Stomach (tissue), 7 donors: Measurements from ENCODE around the genes FITM1 and RNF31.

DNA sequence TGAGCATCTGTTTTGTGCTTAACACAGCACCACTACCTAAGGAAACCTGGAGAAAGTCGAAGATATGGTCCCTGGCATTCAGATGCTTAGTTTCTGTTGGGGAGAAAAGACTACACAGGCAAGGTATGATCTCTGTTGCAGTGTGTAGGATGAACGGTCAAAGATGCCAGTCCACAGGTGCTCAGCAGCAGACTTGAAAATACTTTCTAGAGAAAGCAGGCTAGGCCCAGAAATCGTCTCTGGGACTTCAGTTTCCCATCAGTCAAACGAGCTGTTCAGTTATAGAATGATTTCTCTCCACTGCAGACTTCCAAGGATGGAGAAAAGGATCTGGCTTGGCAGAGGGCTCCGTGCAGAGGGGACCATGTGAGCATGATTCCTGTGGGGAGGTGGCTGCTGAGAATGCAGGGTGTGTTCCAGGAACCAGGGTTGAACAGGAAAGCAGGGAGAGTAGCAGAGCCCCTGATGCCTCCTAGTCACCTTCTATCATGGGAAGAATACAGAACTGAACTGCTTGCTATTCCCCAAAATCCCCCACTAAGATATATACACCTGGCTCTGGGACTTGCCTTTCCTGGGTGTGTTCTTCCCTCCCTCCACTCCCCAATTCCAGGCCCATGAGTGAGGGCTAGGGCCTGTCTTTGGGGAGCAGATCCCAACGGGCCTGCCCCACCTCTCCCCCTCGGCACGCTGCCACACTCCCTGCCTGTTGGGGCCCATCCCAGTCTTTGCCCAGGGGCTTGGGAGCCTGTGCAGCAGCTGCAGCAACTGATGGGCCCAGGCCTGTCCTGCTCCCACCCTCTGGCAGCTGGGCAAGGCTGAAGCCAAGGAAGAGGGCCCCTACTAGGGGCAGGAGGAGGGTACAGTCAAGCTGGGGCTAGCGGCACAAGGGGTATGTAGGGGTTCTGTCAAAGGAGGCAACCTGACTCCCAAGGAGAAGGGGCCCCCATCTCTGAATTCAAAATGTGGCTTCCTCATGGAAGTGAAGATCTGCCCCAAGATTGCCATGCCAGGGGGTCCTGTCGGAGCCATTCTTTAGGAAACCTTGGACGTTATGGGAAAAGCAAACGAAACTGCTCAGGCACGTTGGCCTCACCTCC lies 3.3 kb downstream of the AJUBA start:
- PRO-cap = no peak
- RAMPAGE, long total RNA, 5 experiments = no peak in any of the 5 experiments
- RRBS = no CpG with 5 or more reads among the region's 13 CpGs

DNA sequence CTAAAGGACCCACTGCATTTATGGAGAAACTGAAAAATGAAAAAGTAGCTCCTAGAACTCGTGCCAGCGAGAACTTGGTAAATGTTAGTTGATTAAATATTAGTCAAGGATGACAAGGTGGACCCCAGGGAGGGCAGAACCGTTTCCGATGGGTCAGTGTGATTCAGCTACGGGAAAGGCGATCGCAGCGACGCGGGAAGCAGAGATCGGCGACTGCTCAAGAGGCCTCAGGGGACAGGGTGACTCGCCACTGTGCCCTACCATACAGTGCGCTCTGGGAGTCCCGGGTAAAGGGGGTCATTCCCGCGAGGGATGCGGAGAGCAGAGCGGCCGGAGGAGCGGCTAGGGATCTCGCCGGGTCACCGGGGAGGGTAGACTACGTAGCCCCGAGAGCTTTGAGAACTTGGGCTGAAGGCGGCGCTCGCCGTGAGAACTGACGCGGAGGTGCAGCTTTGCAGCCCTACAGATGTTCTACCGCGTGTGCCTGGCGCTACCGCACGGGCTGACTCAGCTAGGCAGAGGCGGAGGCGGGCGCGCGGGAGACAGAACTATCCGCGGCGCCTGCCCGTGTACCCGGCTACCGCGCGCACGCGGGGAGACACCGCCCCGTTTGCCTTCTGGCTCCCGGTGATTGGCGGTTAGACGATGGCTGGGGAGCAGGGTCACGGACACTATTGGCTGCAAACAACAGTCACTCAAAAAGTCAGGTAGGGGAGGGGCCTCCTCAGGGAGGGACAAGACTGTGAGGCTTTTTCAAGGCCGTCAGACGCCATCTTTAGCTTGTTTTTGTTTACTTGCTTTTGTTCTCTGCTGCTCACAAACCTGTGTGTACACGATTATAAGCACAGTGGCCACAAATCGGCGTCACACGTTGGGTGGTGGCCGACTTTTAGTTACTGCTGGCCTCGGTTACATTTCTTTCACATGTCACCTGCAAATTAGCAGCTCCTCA lies 3.1 kb downstream of the C14orf93 start:
- PRO-cap = unidirectional peak, plus-strand start at position 172 of the sequence; unidirectional peak, minus-strand start at position 364 of the sequence; bidirectional peak, plus-strand start at position 710 of the sequence, minus-strand start at position 435 of the sequence
- RAMPAGE, long total RNA, 5 experiments = no peak in any of the 5 experiments
- RRBS = 3% methylated on average over 15 of the region's 66 CpGs

GRCh38 chr14:23067068-23068040 lies 10.0 kb upstream of the CDH24 start:
- PRO-cap = unidirectional peak, minus-strand start at chr14:23067551
- RAMPAGE, long total RNA, 5 experiments = start-site peak on the minus strand in 1 of 5 experiments, at chr14:23067541-23067670 at its widest, 42 reads per replicate
- RRBS = no CpG with 5 or more reads among the region's 19 CpGs

DNA sequence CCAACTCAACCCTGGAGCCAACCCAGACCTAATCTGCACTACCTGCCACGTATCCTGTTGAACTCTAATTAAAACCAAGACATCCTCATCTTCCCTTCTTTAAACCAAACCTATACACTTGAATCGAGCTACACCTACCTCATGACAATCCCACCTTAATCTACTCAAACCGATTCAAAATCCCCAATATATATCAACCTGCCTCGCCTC lies 860 bp downstream of the ACIN1 start:
- PRO-cap = no peak
- RAMPAGE, long total RNA, 5 experiments = no peak in any of the 5 experiments
- RRBS = no CpG with 5 or more reads among the region's 4 CpGs

GRCh38 chr14:23121295-23121886 lies 2.3 kb upstream of the CEBPE start:
- PRO-cap = no peak
- RAMPAGE, long total RNA, 5 experiments = no peak in any of the 5 experiments
- RRBS = no CpG with 5 or more reads among the region's 8 CpGs

DNA sequence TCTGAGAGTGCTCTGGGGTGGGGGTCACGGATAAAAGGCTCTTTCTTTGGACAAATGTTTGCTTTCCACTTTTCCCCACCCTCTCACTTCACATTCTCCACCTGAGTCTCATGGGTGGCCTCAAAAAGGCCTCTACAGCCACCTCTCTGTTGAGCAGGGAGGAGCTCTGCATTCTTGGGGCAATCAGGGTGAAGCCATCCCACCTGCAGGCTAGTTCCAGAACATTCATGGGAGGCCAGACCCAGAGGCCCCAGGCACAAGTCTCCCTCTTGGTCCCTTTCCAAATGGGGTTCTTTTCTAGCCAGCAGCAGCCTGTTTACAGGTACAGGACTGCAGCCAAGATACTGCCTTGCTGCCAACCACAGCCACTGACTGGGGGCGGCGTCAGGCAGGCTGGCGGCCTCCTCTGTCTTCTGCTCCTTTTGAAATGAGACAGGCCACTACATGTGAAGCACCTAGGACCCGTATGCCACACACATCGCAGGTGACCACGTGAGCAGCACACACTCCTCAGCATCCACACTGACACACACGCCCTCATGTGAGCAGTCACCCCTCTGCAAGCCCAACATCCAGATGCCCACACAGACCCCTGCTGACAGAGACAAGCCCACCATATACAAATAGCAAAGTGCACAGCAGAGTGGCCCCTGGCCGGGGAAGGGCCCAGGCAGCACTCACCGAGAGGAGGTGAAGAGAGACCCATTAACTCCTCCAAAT lies 18.3 kb upstream of the CEBPE start:
- PRO-cap = no peak
- RAMPAGE, long total RNA, 5 experiments = start-site peak on the minus strand in 1 of 5 experiments, centred at position 591 of the sequence, 10 reads per replicate
- RRBS = no CpG with 5 or more reads among the region's 10 CpGs

GRCh38 chr14:23147664-23148122 lies 28.6 kb upstream of the CEBPE start:
- PRO-cap = no peak
- RAMPAGE, long total RNA, 5 experiments = no peak in any of the 5 experiments
- RRBS = no CpG with 5 or more reads among the region's 1 CpG

- PRO-cap = bidirectional peak, plus-strand start at chr14:23153930, minus-strand start at chr14:23153795
- RAMPAGE, long total RNA, 5 experiments = no peak in any of the 5 experiments
- RRBS = no CpG with 5 or more reads among the region's 3 CpGs
These were observed 30.0 kb downstream of the SLC7A8 start for GRCh38 chr14:23153523-23153832.

- PRO-cap = unidirectional peak, minus-strand start at chr14:23164387
- RAMPAGE, long total RNA, 5 experiments = no peak in any of the 5 experiments
- RRBS = no CpG with 5 or more reads among the region's 2 CpGs
These were observed 19.2 kb downstream of the SLC7A8 start for GRCh38 chr14:23164195-23164732.

DNA sequence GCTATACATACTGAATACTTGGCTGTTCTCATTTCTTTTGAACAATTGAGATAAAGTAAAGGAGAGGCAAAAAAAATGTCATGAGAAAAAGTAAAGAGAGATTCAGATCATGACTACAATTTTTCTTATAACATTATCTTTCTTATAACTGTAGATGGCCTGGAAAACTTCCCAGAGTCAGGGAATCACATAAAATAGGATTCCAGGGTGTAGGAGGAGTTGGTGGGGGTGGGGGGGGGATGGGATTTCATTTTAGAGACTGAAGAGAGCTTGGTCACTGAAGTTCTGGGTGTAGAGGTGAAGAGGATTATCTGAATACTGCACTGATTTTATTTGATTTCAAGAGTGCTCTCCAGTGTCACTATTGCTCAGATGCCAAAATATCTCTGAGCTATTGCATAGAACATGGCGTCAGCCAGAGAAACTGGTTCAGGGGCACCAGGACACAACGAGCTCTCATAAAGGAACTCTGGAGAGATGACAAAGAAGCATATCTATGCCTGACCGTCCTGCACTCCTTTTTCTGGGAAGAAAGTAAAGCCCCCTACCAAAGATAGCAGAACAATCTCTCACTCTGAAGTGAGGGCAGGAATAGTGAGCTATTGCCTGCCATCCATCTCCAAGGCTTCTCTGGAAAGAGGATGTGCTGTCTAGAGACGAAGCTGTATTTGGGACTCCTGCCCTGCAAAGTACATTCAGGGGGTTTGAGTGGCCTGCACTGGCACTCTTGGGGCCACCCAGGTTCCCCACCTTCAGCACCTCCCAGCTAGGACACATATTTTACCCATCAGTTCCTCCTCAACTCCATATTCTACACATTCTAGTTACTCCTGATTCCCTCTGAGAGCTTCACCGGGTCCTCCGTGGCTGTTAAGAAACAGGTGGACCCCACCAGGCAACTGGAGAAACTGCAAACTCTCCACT lies 2.0 kb downstream of the SLC7A8 start:
- PRO-cap = unidirectional peak, plus-strand start at position 418 of the sequence
- RAMPAGE, long total RNA, 5 experiments = no peak in any of the 5 experiments
- RRBS = no CpG with 5 or more reads among the region's 6 CpGs

GRCh38 chr14:23299730-23299963 lies 3.0 kb downstream of the PPP1R3E start:
- PRO-cap = no peak
- RAMPAGE, long total RNA, 5 experiments = no peak in any of the 5 experiments

GRCh38 chr14:23414345-23415012 lies 6.4 kb upstream of the MYH6 start:
- PRO-cap = no peak
- RAMPAGE, long total RNA, 5 experiments = no peak in any of the 5 experiments
- RRBS = no CpG with 5 or more reads among the region's 9 CpGs

- PRO-cap = no peak
- RAMPAGE, long total RNA, 5 experiments = no peak in any of the 5 experiments
- RRBS = no CpG with 5 or more reads among the region's 1 CpG
These were observed 11.9 kb upstream of the MYH7 start for GRCh38 chr14:23447239-23447813.

DNA sequence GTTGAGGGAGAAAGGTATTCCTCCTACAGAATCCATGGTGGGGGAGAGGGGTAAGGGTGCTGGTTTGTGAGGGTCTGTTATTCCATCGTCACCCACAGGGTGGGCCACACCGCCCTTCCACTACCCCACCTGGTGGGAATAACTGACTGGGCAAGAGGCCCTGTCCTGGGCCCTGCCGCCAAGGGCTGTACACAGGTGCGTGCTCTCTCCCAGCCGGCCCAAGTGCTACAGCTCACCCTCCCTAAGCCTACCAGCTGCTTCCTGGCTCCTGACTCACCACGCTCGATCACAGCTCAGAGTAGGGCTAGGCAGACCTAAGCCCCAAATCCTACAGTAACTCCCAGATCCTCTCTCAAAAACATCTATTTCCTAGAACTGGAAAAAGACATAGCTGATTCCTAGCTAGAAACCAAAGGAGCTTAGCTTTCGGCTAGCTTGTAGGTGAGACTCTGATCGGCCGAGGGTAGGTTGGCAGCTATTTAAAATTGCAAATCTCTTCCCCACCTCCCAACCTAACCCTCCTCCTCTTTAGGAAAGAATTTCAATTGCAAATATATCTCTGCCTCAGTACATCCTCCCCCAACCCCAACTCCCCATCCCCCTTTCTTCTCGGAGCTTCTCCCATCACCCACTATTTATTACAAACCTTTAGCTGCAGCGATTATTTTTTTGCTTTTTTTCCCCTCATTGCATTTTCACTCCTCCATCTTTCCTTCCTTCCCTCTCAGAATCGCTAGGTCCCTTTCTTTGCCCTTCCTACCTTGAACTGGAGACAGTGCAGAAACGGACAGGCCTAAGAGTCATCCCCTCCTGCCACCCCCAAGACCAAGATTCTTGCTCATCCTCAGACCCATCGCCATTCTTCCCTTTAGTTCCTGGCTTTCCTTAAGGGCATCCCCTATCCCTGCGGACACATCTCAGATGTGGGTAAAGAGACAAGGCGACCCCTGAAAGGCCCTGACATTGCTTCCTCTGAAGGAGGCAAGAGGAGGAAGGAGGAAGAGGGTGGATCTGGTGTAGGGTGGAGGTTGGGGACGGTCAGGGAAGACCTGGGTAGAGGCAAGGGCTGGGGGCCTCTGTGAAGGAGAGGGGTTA lies 13.5 kb downstream of the ZFHX2 start:
- PRO-cap = no peak
- RAMPAGE, long total RNA, 5 experiments = no peak in any of the 5 experiments
- RRBS = no CpG with 5 or more reads among the region's 18 CpGs

- PRO-cap = no peak
- RAMPAGE, long total RNA, 5 experiments = no peak in any of the 5 experiments
- RRBS = no CpG with 5 or more reads among the region's 12 CpGs
These were observed 3.2 kb downstream of the THTPA start for GRCh38 chr14:23559178-23559846.

DNA sequence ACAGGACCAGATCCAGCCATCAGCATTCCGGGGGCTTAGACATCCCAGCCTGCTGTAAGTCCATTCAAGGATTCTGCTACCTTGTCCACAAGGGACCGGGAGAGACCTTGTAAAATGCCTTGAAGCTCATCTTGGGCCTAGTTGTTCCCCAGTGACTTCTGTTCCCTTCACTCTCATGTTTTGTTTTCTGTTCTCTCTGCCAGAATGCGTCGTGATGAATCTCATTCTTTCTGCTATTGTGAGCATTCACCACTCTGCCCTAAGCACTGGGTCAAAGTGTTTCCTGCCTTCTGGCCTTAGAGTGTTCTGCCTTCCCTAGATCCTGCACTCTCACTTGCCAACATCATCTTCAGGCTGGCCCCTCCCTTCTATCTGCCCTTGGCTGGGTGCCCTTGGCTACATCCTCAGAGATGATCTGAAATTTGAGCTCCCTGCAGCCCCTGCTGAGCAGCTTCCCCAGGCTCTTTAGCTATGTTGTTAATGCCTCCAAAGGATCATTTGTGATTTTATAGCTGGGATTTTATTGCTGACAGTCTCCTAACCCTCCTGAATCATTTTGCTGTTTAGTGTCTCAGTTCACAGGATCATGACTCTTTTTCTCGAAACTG lies 4.3 kb downstream of the DHRS2 start:
- PRO-cap = no peak
- RAMPAGE, long total RNA, 5 experiments = no peak in any of the 5 experiments
- RRBS = 78% methylated on average over 2 of the region's 5 CpGs

- PRO-cap = no peak
- RAMPAGE, long total RNA, 5 experiments = no peak in any of the 5 experiments
- RRBS = no CpG with 5 or more reads among the region's 57 CpGs
These were observed 18.0 kb downstream of the DHRS4L2 start for GRCh38 chr14:24006612-24007299.

DNA sequence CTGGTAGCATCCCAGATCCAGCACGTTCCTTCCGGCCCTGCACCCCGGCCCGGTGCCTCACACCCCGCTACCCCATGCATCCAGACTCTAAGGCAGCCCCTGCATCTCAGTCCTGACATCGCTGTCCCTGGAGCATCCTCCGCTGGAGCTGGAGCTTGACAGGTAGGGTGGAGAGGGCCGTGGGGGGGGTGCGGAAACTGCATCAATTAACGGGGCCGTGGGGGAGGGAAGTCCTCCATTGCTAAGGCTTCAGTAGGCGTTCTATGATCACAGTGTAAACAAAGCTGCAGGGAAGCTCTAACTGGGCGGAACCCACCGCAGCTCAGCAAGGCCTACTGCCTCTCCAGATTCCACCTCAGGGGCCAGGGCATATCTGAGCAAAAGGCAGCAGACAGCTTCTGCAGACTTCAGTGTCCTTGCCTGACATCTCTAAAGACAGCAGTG lies 18.6 kb downstream of the DHRS4L2 start:
- PRO-cap = no peak
- RAMPAGE, long total RNA, 5 experiments = no peak in any of the 5 experiments
- RRBS = no CpG with 5 or more reads among the region's 14 CpGs

DNA sequence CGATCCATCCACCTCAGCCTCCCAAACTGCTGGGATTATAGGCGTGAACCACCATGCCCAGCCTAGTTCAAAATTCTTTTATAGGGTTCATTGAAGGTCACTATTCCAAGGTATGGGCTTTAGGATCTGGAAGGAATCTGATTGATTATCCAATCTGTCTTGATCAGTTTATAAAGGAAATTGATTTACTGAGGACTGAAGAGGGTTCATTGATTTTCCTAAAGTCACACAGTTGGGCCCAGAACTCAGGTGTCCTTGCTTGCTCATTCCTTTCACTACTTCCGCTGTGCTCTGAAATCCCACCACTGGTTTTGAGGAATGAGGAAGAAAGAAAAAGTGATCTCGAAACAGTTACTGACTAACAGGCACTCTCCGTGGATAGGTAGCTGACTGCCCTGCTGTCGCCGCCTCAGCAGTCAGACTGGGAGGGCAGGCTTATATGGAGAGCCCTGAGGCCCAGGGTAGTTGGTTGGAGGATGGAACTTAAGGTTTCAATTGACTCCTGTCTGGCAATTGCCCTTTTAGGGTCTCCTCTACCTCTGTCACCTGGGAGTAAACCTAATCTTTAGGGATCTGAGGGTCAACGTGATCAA lies at the start of gene FITM1:
TSS of gene FITM1 (plus strand) at position 386 of the 593 bp plus-strand sequence.
- PRO-cap = no peak
- RAMPAGE, long total RNA, 5 experiments = no peak in any of the 5 experiments
- RRBS = no CpG with 5 or more reads among the region's 8 CpGs

DNA sequence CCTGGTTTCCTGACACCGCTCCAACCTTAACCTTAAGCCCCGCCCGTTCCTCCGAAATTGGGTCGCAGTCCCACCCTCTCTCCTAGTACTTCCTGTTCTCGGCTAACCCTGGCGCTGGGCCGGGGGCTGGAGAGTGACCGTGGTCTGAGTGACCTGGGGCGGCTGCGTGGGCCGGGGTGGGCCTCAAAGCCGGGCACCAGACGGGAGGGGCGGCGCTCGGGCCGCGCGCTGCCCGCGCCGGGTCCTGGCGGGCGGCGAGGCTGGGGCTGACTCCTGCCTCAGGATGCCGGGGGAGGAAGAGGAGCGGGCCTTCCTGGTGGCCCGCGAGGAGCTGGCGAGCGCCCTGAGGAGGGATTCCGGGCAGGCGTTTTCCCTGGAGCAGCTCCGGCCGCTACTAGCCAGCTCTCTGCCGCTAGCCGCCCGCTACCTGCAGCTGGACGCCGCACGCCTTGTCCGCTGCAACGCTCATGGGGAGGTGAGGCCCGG lies at the start of gene RNF31:
TSS of gene RNF31 (plus strand) at position 83 of the 486 bp plus-strand sequence.
- PRO-cap = bidirectional peak, plus-strand start at position 95 of the sequence, minus-strand start outside the sequence
- RAMPAGE, long total RNA, 5 experiments = no peak in any of the 5 experiments
- RRBS = 2% methylated on average over 32 of the region's 45 CpGs